GM12892 (cell line): ENCODE measurements around the gene PRPS2.

- RRBS: no CpG with 5 or more reads among the region's 24 CpGs
Observed at GRCh38 chrX:9033062-9033640, 776 bp downstream of the FAM9B start.

DNA sequence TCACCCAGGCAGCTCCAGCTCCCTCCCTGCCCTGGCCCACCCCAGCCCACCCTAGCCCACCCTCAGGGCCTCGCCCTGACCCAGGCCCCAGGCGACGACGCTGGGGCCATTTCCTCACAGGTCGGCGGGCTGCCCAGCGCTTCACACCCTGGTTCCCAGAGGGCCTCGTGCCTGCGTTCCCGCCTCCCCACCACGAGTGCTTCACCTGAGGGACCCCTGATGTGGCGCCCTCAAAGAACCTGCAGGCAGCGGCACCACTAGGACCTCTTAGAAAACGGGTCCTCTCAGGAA is 335 bp downstream of the FAM9B start:
- RRBS: no CpG with 5 or more reads among the region's 14 CpGs

DNA sequence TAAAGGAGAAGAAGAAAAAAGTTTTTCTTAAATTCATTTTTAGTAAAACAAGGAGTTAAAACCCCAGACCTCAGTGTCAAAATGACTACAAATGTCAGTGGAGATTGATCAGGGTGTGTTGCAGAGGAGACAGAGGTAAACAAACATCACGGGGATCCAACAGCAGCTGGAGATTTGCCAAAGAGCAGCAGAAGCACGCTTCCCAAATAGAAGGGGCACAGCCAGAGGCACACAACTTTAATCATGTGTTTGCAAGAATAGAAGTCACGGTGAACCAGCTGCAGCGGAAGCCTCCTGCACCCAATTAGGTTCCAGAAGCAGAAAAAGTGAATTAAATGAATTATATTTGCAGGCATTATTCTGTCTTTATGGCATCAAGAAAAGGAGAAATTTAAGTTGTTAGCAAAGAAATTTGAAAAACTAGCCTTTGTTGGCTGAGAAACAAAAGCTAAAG is 129.5 kb upstream of the FAM9B start:
- RRBS: no CpG with 5 or more reads among the region's 4 CpGs

GRCh38 chrX:9313111-9313560 is 151.7 kb upstream of the TBL1X start:
- RRBS: no CpG with 5 or more reads among the region's 8 CpGs

DNA sequence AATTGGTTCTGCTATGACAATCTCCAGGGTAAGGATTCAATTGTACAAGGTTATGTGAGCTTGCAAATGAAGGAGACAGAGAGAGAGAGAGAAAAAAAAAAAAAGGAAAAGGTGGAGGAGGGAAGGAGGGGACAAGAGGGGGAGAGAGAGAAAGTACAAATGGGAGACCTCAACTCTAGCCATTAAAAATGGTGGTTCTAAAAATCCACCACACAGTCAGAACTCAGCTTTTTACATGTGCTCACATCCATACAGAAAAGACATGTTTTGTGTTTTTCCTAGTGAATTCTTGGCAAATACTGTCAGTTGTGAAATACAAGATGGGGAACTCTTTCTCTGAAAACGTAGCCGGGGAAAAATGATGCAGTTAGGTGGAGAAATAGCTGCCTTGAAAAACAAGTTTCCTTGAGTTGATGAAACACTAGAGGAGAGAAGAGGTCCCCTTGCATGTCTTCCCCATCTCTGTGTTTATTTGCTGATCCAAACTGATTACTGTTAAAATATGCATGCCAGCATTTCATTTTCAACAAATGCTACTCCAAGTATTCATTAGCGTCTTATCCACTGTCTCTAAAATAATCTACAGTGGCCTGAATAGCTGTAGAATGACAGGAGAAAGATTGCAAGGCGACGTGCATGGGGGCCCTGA is 48.3 kb upstream of the TBL1X start:
- RRBS: no CpG with 5 or more reads among the region's 5 CpGs

DNA sequence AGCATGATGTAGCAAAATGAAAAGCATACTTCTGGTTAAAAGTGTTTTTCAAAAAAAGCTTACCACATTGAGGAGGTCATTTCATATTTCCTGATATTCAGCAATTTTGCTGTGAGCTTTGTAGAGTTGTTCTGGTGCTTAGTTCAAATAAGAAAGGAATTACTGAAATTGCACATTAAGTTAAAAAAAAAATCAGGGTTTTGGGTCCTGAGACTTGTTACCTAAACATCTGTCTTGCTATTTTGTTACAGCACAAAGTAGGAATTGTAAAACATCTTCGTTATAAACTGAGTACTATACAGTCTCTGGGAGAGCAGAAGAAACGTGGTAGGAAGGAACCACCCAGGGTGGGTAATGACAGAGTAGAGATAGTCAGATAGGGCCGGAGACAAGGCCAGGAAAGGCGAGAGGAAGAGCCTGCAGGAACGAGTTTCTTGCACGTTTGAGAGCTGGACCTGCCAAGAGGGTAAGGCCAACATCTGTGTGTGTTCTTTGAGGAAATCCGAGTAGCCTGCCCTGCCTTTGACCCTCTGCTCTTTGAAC is 52.0 kb downstream of the TBL1X start:
- RRBS: no CpG with 5 or more reads among the region's 7 CpGs

DNA sequence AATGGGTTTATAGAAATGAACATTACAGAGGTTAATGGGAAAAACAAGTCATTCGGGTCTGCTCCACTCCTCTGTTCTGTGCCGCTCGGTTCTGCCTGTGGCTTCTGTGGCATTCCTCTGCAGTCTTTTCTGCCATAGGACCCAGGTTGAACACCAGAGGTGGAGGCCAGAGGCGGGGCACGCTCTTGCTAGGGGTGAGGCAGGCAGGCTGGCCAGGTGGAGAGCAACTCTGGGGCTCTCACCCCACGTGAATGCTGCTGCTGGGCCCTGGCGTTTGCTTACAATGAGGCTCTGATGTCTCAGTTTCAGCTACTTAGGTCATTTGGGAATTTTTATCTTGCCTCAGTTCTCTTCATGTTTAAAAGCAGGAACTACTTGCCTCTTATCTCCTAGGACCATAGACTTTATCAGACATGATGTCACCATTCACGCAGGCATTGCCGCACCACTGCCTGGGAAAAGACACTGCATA is 84.6 kb upstream of the CLDN34 start:
- RRBS: no CpG with 5 or more reads among the region's 9 CpGs

- RRBS: no CpG with 5 or more reads among the region's 5 CpGs
Observed at GRCh38 chrX:10041235-10041675, 74.1 kb downstream of the CLDN34 start.

GRCh38 chrX:10142092-10142595 is 14.6 kb upstream of the CLCN4 start:
- RRBS: no CpG with 5 or more reads among the region's 21 CpGs

GRCh38 chrX:10482139-10482694 is 138.2 kb downstream of the MID1 start:
- RRBS: no CpG with 5 or more reads among the region's 11 CpGs

DNA sequence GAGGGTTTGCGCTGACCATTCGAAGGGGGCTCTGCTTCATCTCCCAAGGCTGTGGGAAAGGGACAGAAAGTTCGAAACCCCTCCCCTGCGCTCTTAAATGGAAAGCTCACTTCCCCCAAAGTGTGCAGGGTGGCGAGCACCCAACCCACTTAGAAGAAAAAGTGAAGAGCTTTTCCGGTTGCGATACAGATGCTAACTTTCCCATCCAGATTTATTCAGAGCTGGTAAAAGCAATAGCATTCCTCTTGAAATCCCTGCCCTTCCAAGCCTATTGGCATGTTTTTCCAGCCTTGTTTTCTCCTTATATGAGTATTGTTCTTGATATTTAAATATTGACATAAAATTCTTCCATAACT is 1.3 kb downstream of the MID1 start:
- RRBS: no CpG with 5 or more reads among the region's 7 CpGs

GRCh38 chrX:10755545-10756229 is 135.3 kb upstream of the MID1 start:
- RRBS: no CpG with 5 or more reads among the region's 7 CpGs

GRCh38 chrX:10769309-10769530 is 148.8 kb upstream of the MID1 start:
- RRBS: no CpG with 5 or more reads among the region's 2 CpGs

GRCh38 chrX:11340981-11341847 is 48.0 kb downstream of the AMELX start:
- RRBS: no CpG with 5 or more reads among the region's 6 CpGs

- RRBS: 47% methylated on average over 2 of the region's 6 CpGs
Observed at GRCh38 chrX:11428211-11428965, 135.2 kb downstream of the AMELX start.

GRCh38 chrX:12790814-12791616 is at the start of gene PRPS2:
PRPS2 (plus strand) TSS chrX:12791412.
- RRBS: 23% methylated on average over 4 of the region's 54 CpGs

DNA sequence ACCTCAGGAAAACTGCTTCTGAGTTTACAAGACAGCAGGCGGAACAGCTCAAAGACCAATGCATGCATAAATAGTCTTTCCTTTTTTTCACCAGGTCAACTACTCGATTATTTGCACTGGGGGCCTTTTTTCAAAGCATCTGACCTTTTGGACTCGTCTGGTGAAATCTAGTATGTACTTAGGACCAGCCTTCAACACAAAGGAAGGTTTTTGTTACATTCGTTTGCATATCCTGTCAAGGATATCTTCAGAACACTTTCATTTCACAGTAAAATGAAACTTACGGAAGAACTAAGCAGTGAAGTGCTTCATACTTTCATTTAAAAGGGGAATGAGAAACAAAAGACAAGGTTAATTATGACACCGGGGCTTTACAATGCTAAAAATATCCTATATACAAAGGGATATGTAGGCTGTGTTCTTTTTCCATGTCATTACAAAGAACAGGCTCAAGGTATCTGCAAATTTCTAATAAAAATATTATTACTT is 23.0 kb upstream of the TLR7 start:
- RRBS: no CpG with 5 or more reads among the region's 6 CpGs

DNA sequence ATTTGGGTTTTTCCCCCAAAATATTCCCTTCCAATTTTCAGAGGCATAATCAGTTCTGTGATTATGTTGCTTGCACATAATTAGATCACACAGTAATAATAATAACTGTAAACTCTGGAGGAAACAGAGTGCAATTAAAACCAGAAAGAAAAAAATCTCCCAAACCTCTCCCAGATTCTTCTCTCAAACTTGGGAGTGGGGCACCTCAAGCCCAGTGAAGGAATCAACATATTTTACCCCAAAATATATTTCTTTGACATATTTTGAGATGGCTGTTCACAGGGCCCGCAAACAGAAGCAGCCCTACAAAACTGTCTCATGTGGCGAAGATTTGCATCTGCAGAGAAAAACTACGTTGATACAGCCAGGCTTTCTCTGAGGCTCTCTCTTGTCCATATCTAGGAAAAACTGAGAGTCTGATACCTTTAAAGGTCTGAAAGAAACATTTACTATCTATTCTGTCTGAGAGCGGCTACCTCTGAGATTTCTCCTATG is 23.4 kb upstream of the TMSB4X start:
- RRBS: no CpG with 5 or more reads among the region's 4 CpGs

- RRBS: no CpG with 5 or more reads among the region's 8 CpGs
Observed at GRCh38 chrX:12972236-12972731, 2.6 kb upstream of the TMSB4X start.

GRCh38 chrX:12977190-12977736 is 2.4 kb downstream of the TMSB4X start:
- RRBS: no CpG with 5 or more reads among the region's 6 CpGs